Zone of skin (tissue), 1 donor: ENCODE measurements around a stretch of chr4.

DNA sequence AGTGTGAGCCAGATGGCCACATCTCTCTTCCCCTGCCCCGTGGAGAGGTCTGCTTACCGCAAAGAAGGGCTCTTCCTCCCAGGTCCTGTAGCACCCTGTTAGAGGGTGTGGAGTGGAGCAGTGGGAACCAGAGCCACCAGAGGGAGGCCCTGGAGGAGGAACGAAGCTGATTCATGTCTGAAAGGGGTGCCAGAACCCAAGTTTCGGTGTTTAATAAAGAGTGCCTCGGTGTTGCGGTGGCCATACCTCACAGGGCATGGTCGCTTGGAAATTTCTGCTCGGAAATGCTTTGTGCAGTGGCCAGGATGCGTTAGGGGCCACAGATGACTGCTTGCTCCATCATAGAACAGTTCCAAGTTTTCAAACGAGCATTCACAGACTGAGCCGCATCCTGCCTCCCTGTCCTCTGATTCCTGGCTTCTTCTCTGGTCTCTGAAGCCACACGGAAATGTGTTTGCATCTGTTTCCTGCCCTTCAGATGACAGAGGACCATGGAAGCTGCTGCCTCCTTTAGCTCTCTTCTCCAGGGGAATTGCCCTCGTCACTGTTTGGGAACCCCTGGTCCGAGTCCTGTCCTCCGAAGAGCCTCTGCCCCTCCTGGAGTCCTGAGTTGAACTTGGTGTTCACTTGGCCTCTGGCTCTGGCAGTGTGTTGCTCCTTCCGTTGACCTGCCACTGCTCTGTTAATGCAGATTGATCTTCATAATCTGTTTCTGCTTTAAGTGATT, 95.7 kb downstream of the PTTG2 start:
- RRBS, result no CpG with 5 or more reads among the region's 16 CpGs

DNA sequence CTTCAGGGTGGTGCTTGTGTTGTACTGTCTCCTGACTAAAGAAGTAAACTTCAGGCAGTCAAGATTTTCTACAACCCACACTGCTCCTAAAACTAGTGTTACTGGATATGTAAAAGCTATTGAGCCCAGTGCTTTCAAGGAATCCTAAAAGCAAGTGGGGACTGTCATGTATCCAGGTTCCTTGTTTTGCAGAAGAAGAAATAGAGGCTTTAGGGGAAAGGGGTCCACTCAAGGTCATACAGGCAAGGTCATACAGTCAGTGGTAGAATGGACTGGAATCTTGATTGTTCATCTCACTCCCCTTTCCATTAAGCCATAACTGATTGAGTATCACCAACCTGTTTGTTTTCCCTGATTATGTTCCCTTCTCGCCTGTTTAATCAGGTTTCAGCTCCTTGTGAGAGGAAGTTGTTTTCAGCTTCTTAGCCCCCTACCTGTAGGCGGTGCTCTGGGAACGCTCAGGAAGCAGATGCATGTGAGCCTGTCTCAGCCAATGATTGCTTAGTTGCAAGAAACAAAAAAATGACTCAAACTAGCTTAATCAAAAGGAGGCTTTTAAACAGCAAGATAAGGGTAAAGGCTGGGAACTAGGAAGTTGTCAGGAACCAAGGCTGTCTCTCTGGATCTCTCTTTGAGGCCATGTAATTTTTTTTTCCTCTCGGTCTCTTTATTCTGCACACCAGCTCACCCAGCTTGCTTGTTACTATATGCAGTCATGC, 108.9 kb downstream of the PTTG2 start:
- RRBS, result no CpG with 5 or more reads among the region's 4 CpGs

DNA sequence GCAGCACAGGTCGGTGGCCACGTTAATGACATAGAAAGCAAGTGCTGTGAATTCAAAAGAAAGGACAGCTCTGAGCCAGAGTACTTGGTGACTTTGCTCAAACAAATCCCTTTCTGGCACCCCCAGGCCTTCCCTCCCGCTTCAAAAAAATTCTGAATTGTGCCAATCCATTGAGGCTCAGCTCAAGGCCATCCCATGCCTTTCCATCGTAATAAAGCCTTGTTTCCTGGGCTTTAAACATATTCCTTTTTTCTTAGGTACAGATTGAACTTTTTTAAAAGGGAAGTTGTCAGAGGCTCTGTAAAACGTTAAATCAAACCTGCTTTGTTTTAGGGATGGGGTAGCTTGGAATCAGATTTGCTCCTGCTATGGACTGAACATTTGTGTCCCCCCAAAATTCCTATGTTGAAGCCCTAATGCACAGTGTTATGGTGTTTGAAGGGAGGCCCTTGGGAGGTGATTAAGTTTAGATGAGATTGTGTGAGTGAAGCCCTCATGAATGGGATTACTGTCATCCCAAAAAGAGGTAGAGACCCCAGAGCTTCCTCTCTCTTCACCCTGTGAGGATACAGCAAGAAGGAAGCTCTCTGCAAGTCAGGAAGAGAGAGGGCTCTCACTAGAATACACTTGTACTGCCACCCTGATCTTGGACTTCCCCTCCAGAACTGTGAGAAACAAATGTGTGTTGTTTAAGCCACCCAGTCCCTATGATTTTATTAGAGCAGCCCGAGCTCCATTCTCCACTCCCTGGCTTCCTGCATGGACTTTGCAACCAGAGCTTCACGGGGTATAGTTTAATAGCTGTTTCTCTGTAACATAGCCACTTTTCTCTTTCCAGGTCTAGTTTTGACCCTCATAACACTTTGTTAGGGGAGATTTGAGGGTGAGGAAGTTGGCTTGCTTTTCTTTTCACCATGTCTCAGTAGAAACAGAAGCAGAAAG, 118.1 kb downstream of the PTTG2 start:
- RRBS, result no CpG with 5 or more reads among the region's 7 CpGs

DNA sequence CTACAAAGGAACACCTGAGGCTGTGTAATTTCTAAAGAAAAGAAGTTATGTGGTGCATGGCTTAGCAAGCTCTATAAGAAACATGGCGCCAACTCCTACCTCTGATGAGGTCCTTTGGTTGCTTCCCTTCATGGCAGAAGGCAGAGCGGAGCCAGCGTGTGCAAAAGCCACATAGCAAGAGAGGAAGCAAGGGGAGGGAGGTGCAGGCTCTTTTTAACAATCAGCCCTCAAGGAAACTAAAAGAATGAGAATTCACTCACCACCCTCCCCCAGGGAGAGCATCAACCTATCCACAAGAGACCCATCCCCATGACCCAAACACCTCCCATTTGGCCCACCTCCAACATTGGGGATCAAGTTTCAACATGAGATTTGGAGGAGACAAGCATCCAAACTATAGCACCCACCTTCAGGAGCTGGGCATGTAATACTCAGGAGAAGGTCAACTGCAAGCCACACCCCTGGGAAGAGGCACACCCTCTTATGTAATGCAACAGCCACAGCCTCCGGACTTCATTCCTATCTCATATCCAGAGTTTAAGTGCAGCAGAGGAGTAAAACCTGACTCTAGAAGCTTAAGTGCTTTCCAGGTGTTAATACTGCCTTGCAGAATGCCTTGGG, 197.2 kb downstream of the PTTG2 start:
- RRBS, result no CpG with 5 or more reads among the region's 4 CpGs

DNA sequence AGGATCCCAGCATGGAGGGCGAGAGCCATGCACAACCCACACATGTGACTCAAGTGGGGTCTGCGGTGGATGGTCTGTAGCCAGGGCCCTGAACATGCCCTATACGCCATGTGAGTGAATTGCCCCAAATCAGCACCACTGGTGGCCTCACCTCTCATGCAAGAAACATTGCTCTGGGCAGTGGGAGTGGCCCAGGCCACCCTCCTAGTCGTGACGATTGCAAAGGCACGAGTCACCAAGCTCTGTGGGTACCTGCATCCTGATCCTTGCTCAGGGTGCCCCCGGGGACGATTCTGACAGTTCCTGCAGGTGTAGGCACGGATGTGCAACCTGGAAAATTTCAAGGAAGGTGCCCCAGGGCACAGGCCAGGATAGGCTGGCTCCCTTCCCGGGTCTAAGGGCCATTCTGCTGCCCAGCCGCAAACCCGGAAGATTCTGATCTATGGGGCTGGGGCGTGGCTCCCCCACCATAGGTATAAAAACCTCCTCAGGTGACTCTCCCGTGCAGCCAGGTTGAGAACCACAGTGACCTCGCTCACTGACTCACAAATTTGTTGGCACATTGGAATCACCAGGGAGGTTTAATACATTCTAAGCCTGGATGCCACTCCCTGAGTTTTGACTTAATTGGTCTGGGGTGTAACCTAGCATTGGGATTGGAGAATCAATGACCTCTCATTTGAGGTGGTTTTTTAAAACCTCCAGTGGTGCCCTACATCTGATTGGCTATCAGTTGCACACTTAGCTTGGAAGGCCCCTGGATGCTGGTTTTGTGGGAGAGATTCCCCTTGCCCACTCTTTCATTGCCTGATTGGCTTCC, 228.5 kb downstream of the PTTG2 start:
- RRBS, result 29% methylated on average over 3 of the region's 15 CpGs

DNA sequence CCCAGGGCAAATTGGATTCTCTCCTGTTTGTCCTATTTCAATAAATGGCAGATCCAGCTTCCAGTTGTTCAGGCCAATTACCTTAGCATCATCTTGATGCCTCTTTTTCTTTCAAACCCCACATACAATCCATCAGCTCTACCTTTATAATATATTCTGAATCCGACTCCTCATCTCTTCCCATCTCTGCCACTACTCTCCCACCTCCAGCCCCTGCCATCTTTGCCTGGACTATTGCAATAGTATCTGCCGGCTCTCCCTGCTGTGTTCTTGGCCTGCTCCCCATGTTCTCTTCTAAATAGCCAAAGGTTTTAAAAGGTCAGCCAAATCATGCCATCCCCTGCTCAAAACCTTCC, 265.9 kb downstream of the PTTG2 start:
- RRBS, result no CpG with 5 or more reads among the region's 2 CpGs

DNA sequence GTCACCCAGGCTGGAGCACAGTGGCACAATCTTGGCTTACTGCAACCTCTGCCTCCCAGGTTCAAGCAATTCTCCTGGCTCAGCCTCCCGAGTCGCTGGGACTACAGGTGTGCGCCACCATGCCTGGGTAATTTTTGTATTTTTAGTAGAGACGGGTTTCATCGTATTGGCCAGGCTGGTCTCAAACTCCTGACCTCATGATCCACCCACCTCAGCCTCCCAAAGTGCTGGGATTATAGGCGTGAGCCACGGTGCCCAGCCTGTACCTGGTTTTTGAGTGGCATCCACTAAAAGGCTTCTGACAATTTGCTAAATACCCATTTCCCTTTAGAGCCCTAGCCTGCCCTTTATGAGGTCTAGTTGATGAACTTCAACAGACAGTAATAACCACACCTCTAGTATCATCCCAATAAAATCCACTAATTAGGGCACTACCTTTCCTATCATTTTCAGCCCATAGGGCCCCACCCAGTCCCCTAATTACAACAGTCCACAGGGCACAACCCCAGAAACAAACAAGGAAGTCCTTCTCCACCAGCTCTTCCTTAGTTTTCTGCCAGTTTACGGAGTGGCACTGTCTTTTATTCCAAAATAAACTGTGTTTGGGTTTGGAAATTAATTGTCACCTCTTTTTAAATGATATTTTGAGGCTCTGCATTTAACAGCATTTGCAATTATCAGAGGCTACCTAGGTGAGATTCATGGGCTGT, 303.7 kb downstream of the PTTG2 start:
- RRBS, result no CpG with 5 or more reads among the region's 8 CpGs

- RRBS, result no CpG with 5 or more reads among the region's 6 CpGs
These were observed 58.1 kb upstream of the KLF3 start for GRCh38 chr4:38605795-38606449.

GRCh38 chr4:38625474-38625937, 38.5 kb upstream of the KLF3 start:
- RRBS, result no CpG with 5 or more reads among the region's 4 CpGs

DNA sequence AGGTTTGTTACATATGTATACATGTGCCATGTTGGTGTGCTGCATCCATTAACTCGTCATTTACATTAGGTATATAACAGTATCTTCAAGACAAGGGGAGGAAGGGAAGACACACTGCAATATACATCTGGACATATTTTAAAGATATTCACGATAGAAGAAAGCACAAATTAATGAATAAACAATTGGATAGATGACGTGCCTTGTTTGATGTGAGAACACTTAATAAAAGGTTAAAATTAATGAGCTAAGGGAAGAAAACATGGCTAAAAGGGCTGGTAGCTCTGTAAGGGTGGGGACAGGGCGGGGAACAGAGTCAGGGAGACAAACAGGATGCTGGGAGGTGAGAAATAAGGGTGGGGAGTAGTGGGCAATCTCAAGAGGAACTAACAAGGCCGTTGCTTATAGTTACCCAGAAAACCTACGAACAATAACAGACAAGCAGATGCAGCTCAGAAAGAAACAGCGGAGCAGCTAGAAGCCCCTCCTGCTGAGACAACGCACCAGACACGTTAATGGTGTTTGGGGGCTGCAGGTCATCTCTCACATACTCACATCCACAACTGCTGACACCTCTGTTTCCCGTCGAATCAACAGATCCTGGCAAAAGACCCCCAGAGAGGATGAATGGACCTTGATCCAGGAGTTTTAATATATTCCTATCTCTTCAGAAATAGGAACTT, 9.8 kb upstream of the KLF3 start:
- RRBS, result no CpG with 5 or more reads among the region's 11 CpGs

DNA sequence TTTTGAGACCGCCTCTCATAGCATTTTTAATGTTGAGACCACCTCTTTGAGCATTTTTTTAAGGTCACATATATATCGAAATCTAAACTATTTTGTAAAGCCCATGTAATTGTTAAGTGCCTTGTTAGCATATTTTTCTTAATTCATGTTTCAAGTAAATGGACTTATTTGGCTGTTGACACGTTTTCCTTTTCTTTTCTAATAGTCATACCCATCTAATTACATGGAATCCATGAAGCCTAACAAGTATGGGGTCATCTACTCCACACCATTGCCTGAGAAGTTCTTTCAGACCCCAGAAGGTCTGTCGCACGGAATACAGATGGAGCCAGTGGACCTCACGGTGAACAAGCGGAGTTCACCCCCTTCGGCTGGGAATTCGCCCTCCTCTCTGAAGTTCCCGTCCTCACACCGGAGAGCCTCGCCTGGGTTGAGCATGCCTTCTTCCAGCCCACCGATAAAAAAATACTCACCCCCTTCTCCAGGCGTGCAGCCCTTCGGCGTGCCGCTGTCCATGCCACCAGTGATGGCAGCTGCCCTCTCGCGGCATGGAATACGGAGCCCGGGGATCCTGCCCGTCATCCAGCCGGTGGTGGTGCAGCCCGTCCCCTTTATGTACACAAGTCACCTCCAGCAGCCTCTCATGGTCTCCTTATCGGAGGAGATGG, 24.5 kb downstream of the KLF3 start:
- RRBS, result no CpG with 5 or more reads among the region's 25 CpGs

- RRBS, result no CpG with 5 or more reads among the region's 5 CpGs
These were observed 21.3 kb upstream of the TLR1 start for GRCh38 chr4:38825879-38826386.

DNA sequence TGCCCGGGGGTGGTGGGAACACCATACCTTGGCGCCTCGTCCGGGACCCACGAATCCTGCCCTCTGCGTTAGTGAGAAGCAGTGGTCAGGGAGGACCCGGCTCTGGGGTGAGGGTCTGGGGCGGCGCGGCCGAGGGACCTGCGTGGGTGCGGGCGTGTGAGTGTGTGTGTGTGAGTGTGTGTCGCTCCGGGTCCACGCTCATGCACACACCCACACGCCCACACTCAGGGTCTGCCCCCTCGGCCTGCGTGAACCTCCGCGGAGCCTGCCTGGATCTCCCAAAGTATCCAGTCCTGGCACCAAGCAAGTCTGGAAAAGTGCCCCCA, 256 bp downstream of the FAM114A1 start:
- RRBS, result 1% methylated on average over 14 of the region's 22 CpGs

- RRBS, result no CpG with 5 or more reads among the region's 3 CpGs
These were observed 13.8 kb upstream of the KLHL5 start for GRCh38 chr4:39048209-39048681.

GRCh38 chr4:39422111-39422602, 15.4 kb downstream of the KLB start:
- RRBS, result no CpG with 5 or more reads among the region's 6 CpGs

DNA sequence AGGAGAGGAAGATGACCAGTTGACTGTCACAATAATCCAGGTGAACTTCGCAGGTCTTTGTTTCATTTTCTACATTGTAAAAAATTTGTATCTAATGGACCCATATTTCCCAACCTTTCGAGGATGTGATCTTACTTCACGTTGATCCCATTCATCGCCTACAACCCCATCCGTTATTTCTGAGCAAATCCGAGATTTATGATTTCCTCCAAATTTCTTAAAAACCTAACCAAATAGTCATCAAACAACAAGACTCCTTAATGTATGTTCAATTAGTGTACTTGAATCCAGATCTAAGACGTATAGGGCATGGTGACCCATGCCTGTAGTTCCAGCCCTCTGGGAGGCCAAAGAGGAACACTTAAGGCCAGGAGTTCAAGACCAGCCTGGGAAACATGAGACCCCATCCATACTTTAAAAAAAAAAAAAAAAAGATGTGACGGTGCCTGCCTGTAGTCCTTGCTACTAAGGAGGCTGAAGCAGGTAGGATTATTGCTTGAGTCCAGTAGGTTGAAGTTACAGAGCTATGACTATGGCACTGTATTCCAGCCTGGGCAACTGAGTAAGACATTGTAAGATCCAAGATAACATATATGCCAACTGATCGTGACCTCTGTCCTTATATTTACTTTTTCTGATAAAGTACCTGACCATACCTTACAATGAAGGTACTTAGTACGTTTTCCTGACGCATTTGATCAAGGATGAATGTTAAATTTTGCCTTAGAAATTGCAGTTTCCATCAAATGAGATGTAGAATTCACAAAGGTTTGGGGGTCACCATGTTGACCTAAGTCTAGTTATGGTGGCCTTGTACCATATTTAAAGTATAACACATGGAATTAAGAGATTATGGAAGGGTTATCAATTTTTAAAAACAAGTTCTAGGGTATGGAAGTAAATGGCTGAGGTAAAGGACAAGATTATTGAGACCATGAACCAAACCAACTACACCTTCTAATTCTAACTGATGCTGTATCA, 5.6 kb downstream of the RPL9 start:
- RRBS, result no CpG with 5 or more reads among the region's 11 CpGs

- RRBS, result no CpG with 5 or more reads among the region's 3 CpGs
These were observed 9.7 kb upstream of the SMIM14 start for GRCh38 chr4:39648289-39648815.

DNA sequence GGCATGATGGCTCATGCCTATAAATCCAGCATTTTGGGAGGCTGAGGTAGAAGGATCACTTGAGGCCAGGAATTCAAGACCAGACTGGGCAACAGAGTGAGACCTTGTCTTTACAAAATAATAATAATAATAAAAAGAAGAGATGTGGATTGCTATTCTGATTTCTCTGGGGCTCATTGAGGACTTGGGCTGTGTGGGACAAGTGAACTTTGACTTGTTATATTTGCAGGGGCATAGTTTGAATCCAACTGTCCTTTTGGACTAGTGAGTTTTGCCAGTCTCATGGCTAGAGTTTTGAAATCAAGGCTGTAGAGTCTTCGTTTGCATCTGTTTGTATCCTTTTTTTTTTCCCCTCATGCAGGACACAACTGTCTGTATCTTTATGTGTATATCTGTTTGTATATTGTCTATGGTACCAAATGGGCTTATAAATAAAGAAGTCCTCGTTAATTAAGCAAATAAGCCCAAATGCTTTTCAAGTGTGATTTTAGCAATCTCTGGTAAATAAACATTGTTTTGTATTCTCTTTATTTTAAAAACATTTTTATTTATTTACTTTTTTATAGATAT, 11.2 kb upstream of the SMIM14 start:
- RRBS, result no CpG with 5 or more reads among the region's 2 CpGs

- RRBS, result no CpG with 5 or more reads among the region's 3 CpGs
These were observed 17.2 kb upstream of the SMIM14 start for GRCh38 chr4:39655814-39656294.